NB4 (cell line): ENCODE measurements around the gene LMBR1.

- RRBS, result 95% methylated on average over 3 of the region's 16 CpGs
Observed at GRCh38 chr7:155311888-155312986, 14.6 kb downstream of the INSIG1 start.

DNA sequence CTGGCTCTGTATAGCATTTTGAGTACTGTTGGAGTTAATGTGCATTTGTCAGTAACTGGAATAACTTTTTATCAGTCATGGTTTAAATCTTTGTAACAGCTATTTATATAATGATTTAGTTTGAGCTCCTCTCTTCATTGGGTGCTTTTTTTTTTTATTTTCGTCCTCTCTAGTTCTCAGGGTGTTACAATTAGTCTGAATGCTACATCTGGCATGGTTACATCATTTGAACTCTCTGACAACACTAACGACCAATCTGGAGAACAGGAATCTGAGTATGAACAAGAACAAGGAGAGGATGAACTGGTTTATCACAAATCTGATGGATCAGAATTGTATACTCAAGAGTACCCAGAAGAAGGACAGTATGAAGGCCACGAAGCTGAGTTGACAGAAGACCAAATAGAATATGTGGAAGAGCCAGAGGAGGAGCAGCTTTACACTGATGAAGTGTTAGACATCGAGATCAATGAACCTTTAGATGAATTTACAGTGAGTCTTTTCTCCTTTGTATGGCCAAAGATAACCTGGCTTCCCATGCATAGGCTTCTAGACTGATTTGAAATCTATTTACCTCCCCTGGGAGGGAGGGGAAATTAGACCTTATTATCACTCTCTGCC lies 36.1 kb downstream of the RBM33 start:
- RRBS, result no CpG with 5 or more reads among the region's 4 CpGs

GRCh38 chr7:155778123-155778919 lies 33.9 kb downstream of the SHH start:
- RRBS, result no CpG with 5 or more reads among the region's 14 CpGs

- RRBS, result no CpG with 5 or more reads among the region's 14 CpGs
Observed at GRCh38 chr7:155807673-155808123, 4.6 kb downstream of the SHH start.

- RRBS, result no CpG with 5 or more reads among the region's 21 CpGs
Observed at GRCh38 chr7:155885471-155886209, 73.4 kb upstream of the SHH start.

DNA sequence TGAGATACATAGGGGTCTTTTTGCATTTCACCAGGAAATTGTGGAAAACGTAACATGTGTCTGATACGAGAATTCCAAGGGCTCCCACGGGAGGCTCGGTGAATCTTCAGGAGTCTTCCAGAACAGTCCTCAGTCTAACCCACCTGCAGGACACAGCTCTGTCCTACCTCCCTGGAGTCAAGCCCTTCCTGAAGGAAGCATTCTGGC lies 105.2 kb upstream of the RNF32 start:
- RRBS, result no CpG with 5 or more reads among the region's 4 CpGs

GRCh38 chr7:156556001-156556535 lies 84.5 kb upstream of the RNF32 start:
- RRBS, result no CpG with 5 or more reads among the region's 2 CpGs

DNA sequence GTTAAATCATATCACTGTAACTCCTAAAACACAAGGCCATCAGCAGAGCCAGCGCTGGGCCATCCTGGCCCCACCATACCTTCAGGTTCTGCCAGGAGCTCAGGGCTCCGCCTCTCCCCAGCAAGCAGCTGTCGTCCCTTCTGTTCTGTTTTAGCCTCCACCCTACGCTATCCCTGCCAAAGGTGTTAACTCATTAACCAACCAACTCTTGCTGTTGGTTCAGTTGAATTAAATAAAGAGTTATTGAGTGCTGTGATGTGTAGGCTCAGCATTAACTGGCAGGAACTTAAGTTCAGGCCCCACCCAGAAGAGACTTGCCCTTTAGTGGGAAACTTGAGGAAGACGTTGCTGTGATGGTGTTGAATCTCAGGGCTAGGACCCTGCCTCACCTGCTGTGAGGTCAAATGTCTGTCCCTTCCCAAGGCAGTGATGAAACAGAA lies 73.3 kb upstream of the RNF32 start:
- RRBS, result no CpG with 5 or more reads among the region's 5 CpGs

DNA sequence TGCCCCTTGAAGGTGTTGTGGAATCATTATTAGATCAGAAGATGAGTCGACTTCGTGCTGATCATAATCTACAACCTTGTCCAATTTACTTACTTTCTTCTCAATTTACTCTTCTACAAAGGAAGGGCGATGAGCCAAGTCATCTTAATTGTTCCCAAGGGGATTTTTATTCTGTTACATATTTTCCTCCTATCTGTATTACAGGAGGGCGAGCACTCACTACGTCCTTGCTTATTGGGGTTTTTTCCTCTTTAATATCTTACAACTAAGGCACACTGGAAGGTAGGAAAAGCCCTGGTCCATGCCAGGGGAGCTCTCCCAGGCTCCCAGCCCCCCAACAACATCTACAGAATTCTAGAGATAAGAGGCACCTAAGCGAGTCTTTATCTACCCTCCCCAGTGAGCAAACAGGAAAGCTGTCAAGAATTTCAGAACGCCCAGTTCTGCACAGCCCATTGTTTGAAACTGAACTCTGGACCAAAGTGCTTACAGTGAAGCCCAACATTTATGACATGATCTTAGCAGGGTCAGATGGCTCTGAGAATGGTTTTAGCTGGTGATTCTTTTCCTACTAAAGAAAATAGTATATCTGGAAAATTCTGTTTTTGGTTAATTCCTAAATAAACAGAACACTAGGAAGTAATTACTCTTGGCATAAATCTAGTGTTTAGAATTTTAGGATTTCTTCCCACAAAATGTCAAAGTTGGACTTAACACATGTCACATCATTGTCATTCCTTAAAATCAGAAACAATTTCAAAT lies 31.6 kb upstream of the RNF32 start:
- RRBS, result no CpG with 5 or more reads among the region's 7 CpGs

- RRBS, result 95% methylated on average over 3 of the region's 14 CpGs
Observed at GRCh38 chr7:156615464-156616134, 25.0 kb upstream of the RNF32 start.

DNA sequence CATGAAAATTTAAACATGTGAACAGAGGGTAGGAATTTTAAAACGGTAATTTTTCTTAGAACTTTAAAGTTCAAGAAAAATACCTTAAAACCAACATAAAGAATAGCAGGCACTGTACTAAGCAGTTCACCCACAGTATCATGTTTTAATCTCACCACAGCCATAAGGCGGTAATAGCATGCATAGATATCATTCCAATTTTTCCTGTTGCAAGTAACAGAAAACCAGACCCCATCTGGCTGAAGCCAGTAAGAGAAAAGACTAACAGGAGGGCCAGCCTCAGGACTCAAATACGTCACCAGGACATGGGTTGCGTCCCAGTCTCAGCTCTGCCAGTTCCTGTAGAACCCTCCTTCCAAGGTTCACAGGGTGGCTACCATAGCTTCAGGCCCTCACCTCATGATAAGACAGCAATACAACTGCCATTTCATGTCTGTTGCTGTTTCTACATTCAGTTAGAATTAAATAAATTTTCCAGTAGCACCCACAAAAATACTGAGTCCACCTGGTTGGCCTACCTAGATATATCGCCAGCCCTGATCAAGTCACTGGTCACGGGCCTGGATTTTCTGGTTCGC lies 2.1 kb upstream of the RNF32 start:
- RRBS, result no CpG with 5 or more reads among the region's 7 CpGs

DNA sequence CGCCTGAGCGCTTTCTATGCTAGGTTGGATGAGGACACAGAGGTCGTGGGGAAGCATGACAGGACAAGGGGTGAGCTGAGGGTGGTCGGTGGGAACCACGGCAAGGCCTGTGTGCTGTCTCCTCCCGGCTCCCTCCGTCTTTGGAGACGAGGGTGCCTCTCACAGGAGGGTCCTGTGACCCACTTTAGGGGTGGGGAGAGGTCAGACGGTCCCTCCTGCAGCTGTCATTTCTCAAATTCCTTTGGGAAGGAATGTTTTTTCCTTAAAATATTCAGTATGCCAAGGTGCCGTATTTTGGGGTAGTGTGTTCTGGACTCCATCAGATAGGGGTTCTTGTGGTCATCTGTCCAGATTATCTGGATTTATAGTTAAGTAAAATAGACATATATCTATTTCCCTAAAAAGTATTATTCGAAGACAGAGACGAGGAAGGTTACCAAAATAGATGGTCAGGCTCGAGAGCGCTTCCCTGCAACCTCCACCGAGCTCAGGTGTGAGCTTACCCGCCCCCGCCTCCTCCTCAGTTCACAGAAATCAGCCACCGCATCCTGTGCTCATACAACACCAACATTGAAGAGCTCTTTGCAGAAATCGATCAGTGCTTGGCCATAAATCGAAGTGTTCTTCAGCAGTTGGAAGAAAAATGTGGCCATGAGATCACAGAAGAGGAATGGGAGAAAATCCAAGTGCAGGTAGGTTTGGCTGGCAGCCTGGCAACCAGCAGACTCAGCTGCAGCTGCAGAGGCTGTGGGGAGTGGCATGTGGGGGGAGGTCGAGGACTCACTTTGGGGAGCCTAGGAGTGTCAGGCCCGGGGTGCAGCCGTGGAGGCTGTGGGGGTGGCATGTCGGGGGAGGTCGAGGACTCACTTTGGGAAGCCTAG lies 34.8 kb downstream of the RNF32 start:
- RRBS, result 97% methylated on average over 2 of the region's 25 CpGs

DNA sequence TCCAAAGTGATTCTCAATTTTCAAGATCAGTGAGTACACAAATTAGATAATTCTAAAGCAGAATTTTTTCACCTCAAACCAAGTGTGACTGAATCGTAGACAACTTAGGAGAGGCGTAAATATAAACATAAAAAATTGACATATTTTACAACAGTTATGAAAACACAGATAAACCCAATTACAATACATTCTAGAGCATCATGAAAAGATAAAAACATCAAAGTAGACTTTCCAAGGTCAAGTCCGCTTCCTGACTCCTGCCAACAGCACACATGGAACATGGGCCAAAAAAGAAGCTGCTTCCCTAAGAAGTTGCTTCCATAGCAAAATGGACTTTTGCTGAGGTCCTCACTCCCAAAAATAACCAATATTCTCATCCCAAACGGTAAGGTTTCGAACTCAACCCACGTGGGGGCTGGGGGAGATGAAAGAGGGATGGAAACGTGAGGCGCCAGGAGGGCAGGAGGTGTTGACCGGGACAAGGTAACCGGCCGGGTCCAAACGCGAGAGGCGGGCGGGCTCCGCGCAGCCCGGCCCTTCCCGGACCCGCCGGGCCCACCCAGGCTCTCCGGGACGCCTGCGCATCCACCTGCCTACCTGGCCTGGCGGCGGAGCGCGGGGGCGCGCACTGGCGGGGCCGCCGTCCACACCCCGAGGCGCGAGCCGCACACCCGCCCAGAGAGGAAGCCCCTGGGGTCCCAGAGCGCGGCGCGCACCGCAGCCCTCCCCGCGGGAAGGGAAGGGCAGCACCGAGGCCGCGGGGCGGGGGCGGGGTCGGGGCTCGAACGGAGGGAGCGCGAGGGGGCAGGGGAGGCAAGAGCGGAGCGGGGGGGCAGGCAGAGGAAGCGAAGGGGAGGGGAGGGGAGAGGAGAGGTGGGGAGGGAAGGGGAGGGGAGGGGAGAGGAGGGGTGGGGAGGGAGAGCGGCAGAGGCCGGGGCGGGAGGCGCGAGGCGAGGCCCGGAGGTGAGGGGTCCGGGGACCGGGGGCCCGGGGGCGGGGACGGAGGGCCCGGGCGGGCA lies 801 bp downstream of the LMBR1 start:
- RRBS, result 1% methylated on average over 8 of the region's 72 CpGs

DNA sequence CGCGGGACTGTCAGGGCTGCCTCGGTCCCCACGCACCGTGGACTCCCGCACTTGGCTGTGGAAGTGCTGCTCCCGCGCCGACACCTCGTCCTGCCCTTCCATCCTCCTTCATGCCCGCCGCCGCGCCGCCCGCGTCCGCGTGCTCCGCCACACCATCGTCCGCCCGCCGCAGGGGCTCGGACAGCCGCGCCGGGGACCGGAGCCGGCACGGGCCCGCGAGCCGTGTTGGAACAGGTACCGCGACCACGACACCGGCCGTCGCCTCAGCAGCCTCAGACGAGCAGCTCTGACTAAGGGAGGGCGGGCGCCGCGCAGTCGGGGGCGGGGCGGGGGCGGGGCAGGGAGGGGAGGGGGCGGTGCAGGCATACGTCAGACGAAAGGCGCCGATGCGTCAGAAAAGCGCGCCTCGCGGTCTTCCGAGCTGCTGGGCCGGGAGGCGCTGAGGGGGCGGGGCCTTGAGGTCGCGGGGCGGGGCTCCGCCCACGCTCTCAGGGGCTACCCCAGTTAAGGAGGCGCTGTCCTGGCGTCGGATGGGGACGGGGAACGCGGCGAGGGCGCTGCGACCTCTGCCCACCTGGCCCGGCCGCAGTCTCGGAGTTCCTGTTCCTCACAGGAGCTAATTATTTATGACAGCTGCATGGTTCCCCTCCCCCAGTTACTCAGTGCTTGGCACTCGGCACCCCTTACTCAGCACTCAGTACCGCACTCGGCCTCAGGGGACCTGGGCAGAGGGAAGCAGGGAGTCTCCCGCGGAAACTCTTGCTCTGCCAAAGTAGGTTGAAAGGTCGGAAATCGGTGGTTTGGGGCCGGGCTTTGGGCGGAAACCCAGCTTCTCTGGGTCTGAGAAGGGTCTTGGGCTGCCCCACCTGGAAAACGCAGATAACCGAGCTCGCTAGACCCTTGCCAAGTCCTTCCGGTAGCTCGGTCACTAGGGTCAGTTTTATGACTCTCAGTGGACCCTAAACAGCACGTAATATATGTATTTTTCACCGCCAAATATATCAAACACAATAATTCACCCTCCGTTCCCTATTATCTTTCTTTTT lies at the start of gene LMBR1:
Gene LMBR1 (minus strand): TSS at position 292 of the 1,046 bp plus-strand sequence.
- RRBS, result under 1% methylated on average over 14 of the region's 97 CpGs

DNA sequence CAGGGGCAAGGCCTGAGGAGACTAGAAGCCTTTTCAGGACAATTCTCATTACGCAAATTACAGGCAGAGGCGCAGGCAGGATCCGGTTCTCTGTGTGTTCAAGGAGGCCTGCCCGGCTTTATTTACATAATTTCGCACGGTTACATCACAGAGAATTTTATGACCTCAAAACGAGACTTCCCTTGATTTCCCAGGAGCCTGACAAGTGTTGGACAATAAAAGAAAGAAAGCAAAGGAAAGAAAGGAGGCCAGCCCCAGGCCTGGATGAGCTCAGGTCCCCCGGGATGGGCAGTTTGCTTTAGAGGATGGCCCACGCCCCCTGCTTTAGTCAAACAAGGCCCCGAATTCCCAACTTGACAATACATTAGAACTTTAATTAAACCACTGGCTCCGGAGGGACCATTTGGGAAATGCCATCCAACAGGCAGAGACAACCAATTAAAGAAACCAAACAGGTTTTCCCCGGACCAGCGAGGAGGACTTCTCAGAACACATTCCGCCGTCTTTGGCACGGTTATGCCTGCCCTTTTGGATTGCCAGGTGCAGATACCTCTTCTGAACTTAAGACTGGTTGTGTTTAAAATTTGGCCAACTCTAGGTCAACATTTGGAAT lies 2.9 kb downstream of the MNX1 start:
- RRBS, result 63% methylated on average over 4 of the region's 16 CpGs

DNA sequence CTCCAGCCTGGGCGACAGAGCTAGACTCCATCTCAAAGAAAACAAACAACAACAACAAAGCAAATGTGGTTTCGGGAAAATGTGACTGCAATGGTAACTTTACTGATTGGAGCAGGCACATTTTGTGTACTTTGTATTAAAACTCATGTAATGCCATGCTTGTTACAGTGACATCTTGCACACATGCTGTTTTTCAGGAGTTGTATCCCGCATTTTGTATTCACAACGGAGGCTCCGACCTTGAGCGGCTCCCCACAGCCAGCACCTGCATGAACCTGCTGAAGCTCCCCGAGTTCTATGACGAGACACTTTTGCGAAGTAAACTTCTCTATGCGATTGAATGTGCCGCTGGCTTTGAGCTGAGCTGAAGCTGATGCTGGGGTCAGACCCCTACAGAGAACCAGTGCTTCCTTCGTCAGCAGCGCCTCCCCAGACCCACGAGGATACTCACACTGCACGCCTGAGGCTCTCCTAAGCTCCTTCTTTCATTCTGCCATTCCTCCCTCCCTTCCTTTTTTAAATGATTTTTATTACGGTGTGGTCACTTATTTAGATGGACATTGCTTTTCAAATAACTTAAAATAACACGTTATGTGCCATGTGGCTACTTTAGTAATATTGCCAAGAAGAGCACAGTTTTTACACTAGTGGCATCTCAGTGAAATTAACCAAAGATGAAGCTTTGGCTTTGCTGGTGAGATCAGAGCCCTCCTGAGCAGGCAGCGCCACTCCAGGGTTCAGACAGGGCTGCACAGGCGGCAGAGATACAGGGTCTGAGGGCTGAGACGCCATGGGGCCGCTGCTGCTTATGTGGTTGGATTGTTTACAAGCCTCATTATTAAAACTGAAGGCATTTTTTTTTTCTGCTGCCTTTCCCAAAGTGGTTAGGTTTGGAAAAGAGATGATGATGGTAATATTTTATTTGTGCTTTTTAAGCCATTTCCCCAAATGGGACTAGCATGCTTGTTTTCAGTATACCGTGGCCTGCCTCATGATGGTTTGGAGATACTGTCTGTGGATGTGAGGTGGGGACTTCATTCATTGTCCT lies 69.1 kb upstream of the DNAJB6 start:
- RRBS, result no CpG with 5 or more reads among the region's 22 CpGs

DNA sequence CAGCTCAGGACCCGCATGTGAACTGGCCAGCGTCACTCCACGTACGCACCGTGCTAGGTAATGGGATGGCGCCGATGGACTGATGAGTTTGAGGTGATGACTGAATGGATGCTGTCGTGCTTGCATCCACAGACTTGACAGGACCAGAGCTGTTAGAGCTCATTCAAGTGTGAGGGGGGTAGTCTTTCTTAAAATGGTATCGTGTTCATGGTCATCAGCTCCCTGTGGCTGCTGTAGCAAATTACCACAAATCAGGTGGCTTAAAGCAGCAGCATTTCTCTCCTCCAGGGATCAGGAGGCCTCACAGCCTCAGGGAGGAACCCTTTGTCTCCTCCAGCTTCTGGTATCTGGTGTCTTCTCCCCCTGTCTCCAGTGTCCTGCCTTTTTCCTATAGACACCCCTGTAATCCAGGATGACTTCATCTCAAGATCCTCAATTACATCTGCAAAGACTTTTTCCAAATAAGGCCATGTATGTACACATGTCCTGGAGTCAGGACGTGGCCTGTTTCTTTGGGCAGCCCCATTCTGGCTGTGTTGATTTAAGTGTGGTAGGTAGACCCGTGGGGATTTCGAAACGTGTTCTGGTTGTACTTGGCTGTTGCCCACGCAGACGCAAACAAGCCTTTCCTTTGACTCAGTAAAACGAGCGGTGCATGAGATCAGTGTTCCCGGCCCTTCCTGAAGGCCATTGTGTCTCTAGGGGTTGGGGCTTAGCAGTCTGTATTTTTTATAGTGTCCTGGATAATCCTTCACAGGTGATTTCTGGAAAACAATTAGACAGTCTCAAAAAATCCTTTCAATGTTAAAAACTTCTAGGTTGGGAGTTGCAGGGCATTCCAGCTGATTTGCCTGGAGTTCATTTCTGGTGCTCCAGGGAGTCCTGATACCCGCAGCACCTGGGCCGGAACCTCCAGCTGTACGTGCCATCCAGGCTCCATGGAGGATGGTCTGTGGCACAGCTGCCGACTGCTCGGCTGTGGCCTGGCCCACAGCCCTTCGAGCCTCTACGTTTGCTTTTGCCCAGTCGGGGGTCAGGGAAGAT lies 64.9 kb upstream of the DNAJB6 start:
- RRBS, result no CpG with 5 or more reads among the region's 26 CpGs

DNA sequence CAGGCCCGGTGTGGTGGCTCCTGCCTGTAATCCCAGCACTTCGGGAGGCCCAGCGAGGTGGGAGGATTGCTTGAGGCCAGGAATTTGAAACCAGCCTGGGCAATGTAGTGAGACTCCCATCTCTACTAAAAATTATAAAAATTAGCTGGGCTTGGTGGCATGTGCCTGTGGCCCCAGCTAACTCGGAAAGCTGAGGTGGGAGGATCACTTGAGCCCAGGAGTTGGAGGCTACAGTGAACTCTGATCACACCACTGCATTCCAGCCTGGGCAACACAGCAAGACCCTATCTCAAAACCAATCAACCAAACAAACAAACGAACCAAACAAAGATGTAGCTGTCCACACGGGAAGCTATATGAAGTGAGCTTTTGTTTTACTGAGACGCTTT lies 51.0 kb upstream of the DNAJB6 start:
- RRBS, result no CpG with 5 or more reads among the region's 7 CpGs

- RRBS, result 87% methylated on average over 7 of the region's 54 CpGs
Observed at GRCh38 chr7:157292565-157293847, 43.8 kb upstream of the DNAJB6 start.

DNA sequence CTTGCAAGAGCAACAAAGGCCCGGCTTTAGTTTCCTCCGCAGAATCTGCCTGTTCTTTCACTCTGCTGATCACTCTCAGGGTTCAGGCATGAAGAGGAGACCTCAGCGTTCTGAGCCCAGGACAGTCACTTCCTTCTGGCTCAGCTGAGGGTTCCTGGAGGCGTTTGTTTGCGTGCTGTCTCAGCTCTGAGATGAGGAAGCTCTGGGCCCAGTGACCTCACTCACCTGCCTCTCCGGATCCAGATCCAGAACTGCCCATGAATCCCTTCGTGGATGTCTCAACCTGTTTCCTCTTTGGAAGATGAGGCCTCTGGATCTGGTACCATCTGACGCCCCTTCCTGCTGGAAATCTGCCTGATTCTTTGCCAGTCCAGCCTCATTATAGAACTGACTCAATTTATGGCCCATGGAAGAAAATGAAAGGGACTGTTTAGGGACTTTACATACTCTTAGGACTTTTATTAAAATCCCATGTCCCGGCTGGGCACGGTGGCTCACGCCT lies 18.4 kb upstream of the DNAJB6 start:
- RRBS, result no CpG with 5 or more reads among the region's 11 CpGs